ENCODE data around the genes LGR5, TPH2 and GLIPR1.

DNA sequence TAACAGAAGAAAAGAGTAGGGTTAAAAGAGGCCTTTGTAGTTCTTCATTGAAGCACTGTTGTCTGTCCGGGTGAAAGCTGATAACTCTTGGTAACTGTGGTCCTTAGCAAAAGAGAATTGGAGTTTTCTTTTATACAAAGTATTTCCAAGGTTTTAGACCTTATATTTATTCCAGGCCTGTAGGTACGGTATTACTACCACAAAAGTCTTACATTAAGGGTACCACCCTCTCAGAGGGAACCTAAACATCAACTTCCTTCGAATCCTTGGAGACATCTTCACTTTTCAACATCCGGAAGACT lies 1.1 kb downstream of the CNOT2 start:
- PRO-cap = no peak
- RAMPAGE, long total RNA, 4 experiments = no peak in any of the 4 experiments

- PRO-cap = no peak
- RAMPAGE, long total RNA, 4 experiments = start-site peak on the plus strand in 1 of 4 experiments, at chr12:70258368-70258796 at its widest, 9 reads per replicate
These were observed 15.2 kb downstream of the CNOT2 start for GRCh38 chr12:70258215-70259061.

DNA sequence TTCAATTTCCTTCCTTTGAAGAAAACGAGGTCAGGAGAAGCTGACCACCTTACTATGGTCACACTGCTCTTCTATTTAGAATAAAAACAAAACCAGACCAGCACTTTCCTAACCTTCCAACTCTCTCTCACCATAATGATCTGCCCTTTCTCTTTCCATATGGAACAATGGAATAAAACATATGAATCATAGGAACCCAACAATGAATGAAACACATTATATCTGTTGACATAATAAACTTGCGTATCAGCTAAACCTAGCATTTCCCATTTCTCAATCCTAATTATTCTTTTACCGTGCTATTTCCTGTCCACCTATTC lies 88.0 kb downstream of the PTPRB start:
- PRO-cap = no peak
- RAMPAGE, long total RNA, 4 experiments = no peak in any of the 4 experiments

DNA sequence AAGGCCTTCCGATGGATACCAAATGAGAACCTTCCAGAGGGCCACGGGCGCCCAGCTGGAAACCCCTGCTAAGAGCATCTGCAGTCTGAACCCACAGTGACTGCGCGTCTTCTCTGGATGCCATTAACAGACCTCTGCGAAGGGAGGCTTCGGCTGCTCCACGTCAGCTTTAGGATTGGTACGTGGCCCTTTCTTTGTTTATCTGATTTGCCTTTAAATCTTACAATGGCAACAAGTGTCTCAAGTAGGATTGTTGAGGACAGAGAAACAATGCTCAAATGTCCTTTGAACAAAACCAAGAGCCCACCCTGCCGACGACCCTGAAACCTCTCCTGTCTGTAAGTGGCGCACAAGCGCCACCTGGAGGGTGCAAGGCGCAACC lies 82.4 kb upstream of the PTPRB start:
- PRO-cap = no peak
- RAMPAGE, long total RNA, 4 experiments = no peak in any of the 4 experiments

- PRO-cap = no peak
- RAMPAGE, long total RNA, 4 experiments = no peak in any of the 4 experiments
These were observed 62.8 kb upstream of the LGR5 start for GRCh38 chr12:71376617-71377393.

- PRO-cap = no peak
- RAMPAGE, long total RNA, 4 experiments = no peak in any of the 4 experiments
These were observed at the start of gene LGR5 for GRCh38 chr12:71439303-71440121. Gene LGR5, plus strand, starts transcription at chr12:71439798.

DNA sequence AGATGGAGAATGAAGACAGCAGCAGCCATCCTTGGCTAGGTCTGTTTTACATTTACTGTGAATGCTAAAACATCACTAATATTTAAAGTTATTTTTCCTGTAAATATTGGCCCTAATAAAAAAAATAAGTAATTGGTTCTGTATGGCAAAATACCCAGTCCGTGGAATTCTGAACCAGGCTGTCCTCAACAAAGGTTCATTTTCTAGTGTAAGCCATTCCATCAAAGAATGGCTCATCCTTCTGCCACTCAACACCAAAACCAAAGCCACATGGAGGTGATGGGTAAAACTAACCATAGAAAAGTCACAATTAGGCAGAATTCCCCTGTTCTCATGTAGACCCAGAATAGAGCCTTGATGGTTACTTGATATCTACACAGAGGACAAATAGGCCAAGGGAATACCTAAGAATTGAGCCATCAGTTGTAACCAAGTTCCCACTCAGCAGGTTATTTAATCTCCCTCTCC lies 90.9 kb downstream of the LGR5 start:
- PRO-cap = no peak
- RAMPAGE, long total RNA, 4 experiments = no peak in any of the 4 experiments

GRCh38 chr12:71644748-71645252 lies 18.8 kb downstream of the ZFC3H1 start:
- PRO-cap = no peak
- RAMPAGE, long total RNA, 4 experiments = no peak in any of the 4 experiments

DNA sequence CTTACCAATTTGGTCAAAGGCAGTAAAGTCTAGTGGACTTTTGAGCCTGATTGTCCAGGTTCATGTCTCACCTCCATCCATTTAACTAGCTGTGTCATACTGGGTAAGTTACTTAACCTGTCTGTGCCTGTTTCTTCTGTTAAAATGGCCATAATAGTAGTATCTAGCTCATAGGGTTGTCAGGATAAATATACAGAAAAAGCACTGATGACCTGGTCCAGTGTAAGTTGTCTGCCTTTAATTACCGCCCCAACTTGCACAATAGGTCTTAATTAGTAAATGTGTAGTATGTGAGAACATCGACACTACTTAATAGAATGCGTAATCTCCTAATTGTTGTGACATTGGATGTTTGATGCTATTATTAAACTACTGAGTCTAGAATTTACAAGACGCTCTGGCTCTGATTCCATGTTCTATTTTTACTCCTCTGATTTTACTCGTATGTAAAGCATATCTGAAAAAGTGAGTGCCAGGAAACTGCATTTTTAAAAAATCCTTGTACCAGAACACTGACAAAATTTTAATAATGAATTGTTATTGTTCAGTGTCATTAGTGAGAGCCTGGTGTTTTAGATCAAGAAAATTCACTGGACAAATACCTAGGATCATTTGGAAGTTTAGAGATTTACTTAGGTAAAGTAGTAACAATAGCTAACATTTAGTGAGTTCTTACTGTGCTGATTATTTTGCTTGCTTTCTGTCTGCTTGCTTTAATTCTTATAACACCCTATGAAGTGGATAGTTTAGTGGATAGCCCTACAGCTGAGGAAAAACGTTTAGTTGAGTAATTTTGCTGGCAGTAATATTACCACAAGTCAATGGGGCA lies 1.7 kb downstream of the RAB21 start:
- PRO-cap = no peak
- RAMPAGE, long total RNA, 4 experiments = no peak in any of the 4 experiments

DNA sequence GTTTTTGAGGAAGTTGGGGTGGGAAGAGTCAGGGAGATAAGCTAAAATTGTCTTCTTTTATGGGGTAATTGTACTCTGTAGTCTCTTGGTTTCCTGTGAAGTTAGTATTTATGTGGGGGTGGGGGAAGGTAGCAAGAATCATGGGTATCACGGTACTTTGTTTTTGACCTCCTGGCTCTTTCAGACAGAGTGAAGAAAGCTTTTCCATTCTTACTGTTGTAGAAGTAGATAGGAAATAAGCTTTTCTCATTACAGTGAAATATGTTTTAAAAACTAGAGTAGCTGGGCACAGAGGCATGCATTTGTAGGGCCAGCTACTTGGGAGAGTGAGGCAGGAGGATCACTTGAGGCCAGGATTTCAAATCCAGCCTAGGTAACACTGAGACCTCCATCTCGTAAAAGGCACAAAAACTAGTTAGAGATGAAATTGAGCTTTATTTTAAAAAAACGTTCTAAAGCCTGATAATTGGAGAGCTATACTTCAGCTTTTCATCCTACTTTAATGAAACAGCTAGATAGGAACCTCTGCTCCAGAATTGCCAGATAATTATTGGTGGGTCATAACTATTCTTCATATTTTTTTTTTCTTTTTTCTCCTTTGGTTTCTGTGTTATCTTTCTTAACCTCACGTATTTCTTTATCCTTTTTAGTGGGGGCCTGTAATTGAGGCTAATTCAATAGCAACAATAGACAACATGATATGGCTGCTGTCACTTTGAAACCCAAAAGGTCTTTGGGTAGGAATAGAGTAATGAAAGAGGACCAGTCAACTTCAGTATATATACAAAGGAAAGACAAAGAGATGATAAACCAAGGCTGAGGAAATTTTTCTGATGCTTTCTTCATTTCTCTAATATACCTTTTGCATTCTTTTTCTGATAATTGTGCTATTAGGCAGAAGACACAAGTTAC lies 33.3 kb downstream of the RAB21 start:
- PRO-cap = no peak
- RAMPAGE, long total RNA, 4 experiments = no peak in any of the 4 experiments

- PRO-cap = no peak
- RAMPAGE, long total RNA, 4 experiments = no peak in any of the 4 experiments
These were observed 45.5 kb upstream of the TPH2 start for GRCh38 chr12:71892981-71893633.

DNA sequence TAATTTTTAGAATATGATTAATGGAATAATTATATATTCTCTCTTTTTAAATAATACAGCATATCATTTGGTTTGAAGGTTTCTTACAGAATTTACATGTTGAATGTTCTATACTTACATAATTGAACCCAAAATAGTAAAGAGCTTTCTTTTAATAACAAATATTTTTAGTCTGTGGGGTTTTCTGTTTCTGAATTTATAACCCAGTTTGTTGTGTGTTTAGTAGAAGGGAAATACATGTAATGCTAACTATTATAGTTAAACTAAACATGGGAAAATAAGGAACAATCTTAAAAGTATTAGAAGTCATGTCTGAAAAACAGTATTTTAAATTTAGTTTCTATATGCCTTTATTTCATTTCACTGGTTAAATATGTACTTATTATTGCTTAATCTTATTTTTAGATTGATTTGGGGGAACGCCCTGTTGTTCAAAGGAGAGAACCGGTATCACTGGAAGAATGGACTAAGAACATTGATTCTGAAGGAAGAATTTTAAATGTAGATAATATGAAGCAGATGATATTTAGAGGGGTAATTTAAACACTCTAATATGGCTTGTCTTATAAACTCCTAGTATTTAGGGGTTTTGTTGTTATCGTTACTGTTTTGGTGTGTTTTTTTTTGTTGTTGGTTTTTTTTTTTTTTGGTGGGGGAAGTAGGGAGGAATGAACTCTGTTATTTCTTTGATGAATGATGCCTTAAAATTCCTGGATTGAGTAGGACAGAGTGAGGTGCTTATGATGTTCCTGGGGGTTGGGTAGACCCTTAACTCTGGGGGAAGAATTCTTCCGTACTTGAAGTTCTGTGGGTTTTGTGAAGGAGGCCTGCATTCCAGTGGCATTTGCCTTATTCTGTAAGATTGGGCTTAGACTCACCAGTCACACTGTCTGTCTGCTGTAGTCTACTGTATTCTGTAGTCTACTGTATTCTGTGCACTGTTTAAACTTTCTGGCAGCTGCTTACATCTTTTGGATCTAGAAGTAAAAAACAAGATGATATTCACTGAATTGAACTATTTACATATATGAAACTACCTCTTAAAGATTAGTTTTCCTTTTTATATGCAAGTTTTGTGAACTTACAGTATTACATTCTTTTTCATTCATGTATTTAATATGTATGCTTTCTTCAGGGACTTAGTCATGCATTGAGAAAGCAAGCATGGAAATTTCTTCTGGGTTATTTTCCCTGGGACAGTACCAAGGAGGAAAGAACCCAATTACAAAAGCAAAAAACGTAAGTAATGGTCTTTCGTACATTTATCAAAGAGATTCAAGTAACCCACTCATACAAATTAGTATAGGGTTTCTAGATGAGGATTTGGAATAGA lies 42.6 kb upstream of the TPH2 start:
- PRO-cap = no peak
- RAMPAGE, long total RNA, 4 experiments = no peak in any of the 4 experiments

DNA sequence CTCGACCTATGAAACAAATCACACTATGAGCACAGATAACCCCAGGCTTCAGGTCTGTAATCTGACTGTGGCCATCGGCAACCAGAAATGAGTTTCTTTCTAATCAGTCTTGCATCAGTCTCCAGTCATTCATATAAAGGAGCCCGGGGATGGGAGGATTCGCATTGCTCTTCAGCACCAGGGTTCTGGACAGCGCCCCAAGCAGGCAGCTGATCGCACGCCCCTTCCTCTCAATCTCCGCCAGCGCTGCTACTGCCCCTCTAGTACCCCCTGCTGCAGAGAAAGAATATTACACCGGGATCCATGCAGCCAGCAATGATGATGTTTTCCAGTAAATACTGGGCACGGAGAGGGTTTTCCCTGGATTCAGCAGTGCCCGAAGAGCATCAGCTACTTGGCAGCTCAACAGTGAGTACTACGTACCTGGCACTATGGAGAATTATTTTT lies at the start of gene TPH2:
TSS of gene TPH2 (plus strand) at position 162 of the 447 bp plus-strand sequence.
- PRO-cap = no peak
- RAMPAGE, long total RNA, 4 experiments = no peak in any of the 4 experiments

DNA sequence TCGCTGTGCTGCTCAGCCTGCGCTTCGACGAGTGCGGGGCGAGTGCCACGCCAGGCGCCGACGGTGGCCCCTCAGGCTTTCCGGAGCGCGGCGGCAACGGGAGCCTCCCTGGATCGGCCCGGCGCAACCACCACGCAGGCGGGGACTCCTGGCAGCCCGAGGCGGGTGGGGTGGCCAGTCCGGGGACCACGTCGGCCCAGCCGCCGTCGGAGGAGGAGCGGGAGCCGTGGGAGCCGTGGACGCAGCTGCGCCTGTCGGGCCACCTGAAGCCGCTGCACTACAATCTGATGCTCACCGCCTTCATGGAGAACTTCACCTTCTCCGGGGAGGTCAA lies 745 bp downstream of the TRHDE start:
- PRO-cap = no peak
- RAMPAGE, long total RNA, 4 experiments = no peak in any of the 4 experiments

DNA sequence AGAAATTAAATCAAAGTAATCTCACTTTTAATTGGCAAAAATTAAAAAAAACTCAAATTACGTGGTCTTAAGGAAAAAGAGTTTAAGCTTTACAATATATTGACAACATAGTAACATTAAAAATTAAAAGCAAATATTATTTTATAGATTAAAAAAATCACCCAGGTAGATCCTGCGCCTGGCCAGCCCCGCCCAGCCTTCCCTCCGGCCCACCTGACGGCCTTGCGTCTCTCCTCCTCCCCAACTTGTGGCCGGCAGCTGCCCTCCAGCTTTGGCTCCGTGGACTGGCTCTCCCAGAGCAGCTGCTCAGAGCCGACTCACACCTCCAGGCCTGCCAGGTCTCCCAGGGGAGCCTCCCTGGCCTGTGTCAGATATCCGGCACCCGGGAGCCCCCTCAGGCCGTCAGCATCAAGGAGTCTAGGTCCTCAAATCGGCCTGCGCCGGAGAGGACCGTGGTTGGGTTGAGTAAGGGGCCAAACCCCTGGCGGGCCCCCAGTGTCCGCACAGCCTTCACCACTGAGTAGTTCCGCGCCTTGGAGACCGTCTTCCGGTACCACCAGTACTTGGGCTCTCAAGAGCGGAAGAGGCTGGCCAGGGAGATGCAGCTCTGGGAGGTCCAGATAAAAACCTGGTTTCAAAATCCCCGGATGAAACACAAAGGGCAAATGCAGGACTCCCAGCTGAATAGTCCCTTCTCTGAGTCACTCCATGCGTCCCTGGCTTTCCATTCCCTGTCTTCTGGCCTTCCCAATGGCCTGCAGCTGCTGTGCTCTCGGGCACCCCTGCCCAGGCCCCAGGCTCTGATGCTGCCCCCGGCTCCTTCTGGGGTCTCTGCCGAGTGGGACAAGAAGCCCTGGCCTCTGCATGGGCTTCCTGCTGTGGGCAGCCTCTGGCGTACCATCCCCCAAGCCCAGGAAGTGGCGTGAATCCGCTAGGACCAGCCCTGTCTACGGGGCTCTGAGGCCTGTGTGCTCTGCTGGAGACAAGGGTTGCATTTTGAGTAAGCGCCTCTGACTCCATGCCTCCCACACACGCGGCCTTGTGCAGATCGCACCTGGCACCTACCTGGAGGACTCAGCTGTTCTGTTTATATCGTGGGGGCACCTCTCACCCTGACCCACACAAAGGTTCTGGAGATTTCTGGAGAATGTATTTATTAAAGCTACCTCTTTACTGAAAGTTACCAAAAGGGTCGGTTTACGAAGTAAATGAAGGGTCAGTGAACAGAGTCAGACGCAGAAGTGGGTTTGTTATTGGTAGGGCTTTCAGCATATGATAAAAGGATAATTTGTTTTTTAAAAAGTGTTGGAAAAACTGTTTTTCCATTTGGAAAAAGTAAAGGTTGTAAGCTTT lies 245.1 kb upstream of the ATXN7L3B start:
- PRO-cap = no peak
- RAMPAGE, long total RNA, 4 experiments = no peak in any of the 4 experiments

DNA sequence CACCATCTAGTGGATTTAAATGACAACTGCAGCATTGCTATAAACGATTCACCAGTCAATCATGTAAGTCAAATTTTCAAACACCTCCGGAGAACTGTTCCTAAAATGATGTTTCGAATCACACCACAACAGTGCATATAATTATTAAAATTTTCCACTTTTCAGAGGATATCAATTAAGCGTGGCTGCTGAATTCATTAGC lies 339 bp upstream of the ATXN7L3B start:
- PRO-cap = no peak
- RAMPAGE, long total RNA, 4 experiments = no peak in any of the 4 experiments

DNA sequence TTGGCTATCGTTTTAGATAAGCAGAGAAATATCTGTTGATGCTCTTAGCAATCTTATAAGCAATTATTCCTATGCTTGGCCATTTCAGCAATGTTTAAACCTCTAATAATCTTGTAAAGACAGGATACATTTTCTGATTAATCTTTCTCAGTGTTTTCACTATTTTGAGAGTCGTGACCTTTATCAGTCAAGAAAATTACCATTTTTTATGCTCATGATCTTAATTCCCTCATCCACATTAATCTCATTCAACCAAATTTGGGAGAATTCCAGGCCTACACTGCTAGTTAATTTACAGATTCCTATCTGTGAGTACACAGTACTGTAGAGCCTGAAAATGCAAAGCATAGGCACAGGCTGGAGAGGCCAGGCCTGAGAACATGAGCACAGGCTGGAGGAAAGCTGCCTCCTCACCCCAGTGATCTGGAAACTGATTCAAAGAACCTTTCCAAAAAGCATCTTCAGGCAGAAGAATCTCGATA lies 122.2 kb downstream of the KCNC2 start:
- PRO-cap = no peak
- RAMPAGE, long total RNA, 4 experiments = no peak in any of the 4 experiments

- PRO-cap = unidirectional peak, plus-strand start at chr12:75480765; bidirectional peak, plus-strand start at chr12:75480818, minus-strand start at chr12:75480832
- RAMPAGE, long total RNA, 4 experiments = start-site peak on the plus strand in 4 of 4 experiments, at chr12:75480754-75480904 at its widest, 269 to 980 reads per replicate
These were observed at the start of gene GLIPR1 for GRCh38 chr12:75480438-75481500. Gene GLIPR1, plus strand, starts transcription at chr12:75480755.

- PRO-cap = no peak
- RAMPAGE, long total RNA, 4 experiments = no peak in any of the 4 experiments
These were observed 105.3 kb downstream of the NAP1L1 start for GRCh38 chr12:75979110-75979747.

DNA sequence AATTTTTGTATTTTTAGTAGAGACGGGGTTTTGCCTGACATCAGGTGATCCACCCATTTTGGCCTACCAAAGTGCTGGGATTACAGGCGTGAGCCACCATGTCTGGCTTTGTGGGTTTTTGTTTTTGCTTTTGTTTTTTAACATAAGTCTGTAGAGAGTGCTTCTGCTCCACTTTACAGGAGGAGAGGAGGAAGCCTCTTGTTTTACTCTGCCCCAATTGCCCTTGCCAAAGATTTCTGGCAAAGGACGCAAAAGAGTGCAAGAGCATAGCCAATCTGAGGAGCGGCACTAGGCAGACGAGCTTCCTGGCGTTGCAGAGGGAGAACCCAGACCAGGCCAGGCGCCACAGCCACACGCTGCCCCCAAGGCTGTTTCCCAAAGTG lies 96.3 kb downstream of the BBS10 start:
- PRO-cap = no peak
- RAMPAGE, long total RNA, 4 experiments = no peak in any of the 4 experiments

All from gastroesophageal sphincter (tissue), 4 donors.